Mesenchymal stem cell of Wharton's jelly (primary cell): ENCODE results near the gene JCAD.

- CAGE, long polyA plus RNA: no peak
These were observed 262.4 kb downstream of the BAMBI start for GRCh38 chr10:28939629-28940231.

GRCh38 chr10:29266572-29267312 is 22.1 kb upstream of the LYZL1 start:
- CAGE, long polyA plus RNA: no peak

DNA sequence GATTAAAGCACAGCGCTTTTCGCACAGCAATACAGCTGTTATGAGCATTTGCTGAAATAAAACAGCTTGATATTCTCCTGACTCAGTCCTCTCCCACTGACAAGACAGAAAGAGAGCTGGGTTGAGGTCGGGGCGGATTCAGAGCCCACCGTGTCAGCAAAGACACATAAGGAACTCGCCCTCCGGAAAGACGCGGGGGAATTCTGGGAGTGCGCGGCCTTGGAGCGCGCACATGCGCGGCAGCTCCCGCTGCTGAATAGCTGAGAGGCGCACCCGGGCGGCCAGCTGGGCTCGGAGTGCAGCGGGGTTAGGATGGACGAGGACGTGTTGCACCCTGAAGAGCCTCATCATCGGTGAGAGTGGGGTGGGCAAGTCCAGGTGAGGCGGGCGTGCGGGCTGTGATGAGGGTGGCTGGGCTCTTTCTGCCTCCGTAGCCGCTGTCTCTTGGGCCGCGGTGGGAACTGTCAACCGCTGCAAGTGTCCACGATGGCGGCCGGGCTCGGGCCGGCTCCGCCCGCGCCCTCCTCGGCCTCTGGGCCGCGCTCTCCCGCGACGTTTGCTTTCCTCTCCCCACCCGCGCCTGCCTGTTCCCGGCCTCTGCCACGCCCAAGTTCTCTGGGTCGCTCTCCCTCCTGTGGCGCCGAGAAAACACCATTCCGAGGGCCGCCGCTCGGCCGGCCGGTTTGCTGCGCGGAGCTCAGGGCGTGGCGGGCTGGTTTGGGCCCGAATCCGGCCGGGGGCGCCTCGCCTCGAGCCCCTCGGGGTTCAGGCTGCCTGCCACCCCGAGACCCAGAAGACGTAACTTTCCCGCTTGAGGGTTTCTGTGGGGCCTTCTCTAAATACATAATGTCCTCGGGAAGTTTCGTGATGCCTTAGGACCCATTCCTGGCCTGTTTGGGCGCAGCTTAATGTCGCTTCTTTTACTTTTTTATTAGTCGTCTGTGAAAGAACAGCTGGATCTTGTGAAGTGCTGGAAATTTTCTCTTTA is 120.7 kb downstream of the LYZL1 start:
- CAGE, long polyA plus RNA: no peak

DNA sequence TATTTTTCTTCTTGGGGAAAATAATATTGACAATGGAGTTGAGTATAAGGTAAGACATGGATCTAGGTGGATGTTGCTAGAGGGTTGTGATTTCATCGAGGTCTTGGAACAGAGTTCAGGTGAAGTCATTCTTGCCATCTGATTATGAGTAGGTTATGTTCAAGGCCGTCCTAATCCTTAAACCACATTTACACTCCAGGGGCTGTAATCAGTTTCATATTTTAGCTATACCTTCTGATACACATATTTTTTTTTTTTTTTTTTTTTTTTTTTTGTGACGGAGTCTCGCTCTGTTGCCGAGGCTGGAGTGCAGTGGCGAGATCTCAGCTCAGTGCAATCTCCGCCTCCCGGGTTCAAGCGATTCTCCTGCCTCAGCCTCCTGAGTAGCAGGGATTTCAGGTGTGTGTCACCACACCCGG is 121.6 kb downstream of the LYZL1 start:
- CAGE, long polyA plus RNA: no peak

GRCh38 chr10:29493125-29493812 is 141.5 kb downstream of the SVIL start:
- CAGE, long polyA plus RNA: no peak

DNA sequence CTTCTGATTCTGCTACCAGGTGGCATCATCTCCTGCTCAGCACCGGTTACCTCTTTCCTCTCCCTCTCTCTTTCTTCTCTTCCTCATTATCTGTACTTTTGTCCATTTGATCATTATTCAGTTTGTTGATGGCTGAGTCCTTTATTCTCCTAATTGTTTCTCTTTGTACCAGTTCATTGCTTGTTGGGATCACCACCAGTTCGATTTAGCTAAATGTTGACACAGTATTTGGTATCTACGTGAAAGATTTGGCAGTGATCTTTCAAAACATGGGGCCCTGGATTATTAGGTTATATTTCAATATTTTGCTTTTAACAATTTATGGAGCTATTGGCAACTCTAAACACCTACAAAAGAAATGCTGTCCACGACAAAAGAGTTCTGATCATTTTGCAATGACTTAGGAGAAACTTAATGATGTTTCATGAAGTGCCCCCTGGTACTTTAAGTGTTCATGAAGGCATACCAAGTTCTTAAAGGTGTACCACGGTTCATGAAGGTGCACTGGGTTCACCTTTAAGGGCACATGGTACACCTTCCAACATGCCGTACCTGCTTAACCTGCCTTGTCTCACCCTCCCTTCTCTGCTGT is 32.9 kb downstream of the SVIL start:
- CAGE, long polyA plus RNA: no peak

GRCh38 chr10:29658649-29659827 is 24.3 kb upstream of the SVIL start:
- CAGE, long polyA plus RNA: no peak

DNA sequence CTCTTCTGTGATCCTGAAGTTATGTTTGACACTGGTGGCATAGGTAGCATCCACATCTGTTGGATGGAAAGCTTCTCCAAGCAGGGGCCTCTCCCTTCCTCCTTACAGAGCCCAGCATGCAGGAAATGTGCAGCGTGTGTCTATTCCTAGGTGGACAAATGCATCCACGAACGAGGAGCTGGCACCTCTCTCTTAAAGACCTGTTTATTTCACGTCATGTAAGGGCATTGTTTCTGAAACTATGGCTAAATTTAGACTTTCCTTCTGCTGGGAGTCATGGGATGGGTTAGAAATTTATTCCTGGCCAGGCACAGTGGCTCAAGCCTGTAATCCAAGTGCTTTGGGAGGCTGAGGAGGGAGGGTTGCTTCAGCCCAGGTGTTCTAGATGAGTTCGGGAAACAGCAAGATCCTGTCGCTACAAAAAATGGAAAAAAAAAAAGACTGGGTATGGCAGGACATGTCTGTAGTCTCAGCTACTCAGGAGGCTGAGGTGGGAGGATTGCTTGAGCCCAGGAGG is 208.4 kb upstream of the SVIL start:
- CAGE, long polyA plus RNA: no peak

GRCh38 chr10:30000232-30000676 is 59.1 kb downstream of the JCAD start:
- CAGE, long polyA plus RNA: no peak

DNA sequence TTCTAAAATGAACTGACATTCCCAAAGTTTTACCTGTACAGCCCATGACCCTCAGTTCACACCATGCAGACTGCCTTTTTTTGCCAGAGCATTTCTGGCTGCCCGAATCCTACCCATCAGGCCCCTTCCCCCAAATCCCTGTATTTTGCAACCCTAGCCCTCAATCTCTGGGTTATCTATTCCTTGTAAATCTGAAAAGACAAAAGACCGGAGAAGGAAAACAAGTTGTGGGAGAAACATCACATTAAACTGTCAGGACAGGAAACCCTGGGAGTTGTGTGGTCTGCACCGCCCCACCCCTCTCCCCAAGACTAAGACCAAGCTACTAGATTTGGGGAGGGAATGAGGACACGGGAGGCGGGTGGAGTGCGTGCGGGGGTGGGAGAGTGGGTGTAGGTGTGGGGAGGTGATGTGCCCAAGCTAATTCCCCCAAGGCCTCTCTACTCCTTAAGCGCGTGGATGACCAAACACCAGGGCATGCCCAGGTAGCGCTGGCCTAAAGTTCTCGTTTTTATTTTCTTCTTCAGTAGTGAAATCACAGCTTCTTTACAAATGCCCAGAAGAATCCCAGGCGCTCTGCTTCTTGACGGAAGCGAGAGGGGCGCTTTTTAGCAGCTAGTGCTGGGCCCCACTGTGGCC is 1.3 kb downstream of the JCAD start:
- CAGE, long polyA plus RNA: no peak

DNA sequence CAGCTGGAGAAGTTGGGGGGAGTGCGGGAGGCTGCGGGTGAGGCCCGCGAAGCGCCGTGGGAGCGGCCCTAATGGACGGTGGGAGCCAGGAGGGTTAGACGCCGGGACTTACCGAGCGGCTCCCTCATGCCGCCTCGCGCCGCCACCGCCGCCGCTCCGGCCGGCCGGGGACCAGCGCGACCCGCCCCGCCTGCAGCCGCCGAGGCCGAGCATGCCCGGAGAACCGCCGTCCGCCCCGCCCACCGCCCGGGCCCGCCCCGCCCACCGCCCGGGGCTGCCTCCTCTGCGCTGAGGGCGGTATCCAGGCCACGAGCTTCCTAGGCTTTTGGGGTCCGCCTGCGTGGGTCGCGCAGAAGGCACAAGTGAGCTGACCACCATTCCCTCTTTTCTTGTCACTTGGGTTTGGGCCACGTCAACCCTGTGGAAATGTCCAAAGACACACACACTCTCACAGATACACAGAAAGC is at the start of gene JCAD:
Gene JCAD, minus strand, starts transcription at position 217 of the 467 bp plus-strand sequence.
- CAGE, long polyA plus RNA: no peak

DNA sequence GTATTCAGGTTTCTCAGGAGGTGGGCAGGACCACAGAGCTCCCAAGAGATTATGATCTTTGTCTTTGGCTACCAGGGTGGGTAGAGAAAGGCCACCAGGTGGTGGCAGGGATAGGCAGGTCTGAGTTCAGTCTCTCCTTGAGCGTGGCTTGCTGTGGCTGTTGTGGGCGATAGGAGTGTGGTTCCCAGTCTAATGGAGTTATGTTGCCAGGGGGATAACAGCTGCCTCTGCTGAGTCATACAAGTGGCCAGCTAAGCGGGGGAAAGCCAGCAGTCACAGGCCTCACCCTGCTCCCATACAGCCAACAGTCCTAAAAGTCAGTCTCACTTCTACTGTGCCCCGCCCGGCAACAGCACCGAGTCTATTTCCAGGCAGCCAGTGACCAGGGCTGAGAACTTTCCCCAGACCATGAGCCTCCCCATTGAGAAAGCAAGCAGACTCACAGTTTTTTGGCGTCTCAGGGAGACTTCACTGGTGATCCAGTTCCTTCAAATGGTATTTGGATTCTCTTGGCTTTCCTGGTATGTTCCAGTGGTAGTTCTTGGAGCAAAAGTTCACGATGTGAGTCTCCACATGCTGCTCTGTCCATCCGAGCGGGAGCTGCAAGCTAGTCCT is 92.7 kb upstream of the JCAD start:
- CAGE, long polyA plus RNA: no peak

GRCh38 chr10:30215567-30216084 is 133.5 kb downstream of the MTPAP start:
- CAGE, long polyA plus RNA: no peak

DNA sequence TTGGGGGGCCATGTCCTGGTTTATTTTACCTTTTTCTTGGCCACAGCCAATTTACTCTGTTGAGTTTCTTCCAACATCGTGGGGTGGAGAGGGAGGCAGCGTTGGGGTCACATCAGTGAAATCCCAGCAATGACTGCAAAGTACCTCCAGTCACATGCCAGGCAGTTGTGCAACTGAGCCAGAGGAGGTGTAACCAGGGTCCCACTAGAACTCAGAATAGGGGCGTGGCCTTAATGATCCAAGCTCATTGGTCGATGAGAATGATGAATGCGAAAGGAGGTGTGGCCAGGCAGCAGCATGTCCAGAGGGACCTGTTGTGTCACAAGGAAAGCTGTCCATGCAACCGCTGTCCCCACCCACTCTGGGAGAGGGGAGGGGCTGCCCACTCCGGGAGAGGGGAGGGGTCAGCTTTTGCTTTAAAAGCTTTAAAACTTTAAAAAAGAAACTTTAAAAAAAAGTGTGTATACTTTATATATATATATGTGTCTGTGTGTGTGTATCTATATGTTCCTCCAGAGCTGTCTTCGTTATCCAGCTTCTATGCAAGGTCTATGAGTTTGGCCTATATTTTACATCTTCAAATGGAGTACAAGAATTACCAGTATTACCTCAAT is 25.3 kb upstream of the MTPAP start:
- CAGE, long polyA plus RNA: no peak

DNA sequence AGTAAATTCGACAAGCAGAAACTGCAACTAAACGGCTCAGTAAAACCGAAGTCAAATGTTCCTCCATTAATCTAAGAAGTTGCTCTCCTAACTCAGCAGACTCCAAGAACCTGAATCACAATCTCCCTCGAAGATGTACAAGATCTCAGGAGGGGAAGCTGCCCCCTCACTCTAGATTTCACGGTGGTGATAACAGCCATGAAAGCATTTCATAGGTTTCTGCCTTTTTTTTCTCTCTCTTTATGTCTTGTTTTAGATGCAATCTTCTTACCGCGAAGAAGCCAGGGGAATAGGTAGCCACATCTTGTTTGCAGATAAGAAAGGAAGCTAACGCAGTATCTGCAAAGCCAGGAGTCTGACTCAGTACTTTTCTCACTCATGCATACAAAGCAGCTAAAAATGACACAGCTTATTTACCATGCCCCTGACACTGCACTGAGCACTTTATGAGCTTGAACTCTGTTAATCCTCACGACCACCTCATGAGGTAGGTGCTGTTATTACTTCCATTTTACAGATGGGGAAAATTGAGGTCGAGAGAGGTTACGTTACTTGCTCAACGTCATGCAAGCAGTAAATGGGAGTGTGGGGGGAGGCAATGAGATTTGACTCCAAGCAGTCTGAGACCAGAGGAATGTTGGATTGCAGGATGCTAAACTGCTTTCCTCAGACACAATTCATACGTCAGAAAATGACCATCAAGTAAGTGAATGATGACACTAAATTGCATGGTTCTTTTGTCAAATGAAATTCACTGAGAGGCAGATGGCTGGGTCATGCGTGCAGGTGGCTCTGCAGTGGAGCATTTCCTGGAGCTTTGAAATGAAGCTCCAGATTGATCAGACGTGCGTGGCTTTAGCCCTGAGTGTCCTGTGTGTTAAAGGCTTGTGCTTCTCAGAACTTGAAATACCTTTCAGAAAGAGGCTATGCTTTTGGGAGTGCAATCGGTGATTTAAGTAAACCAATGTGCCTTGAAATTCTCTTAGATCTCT is 3.2 kb downstream of the MAP3K8 start:
- CAGE, long polyA plus RNA: no peak

DNA sequence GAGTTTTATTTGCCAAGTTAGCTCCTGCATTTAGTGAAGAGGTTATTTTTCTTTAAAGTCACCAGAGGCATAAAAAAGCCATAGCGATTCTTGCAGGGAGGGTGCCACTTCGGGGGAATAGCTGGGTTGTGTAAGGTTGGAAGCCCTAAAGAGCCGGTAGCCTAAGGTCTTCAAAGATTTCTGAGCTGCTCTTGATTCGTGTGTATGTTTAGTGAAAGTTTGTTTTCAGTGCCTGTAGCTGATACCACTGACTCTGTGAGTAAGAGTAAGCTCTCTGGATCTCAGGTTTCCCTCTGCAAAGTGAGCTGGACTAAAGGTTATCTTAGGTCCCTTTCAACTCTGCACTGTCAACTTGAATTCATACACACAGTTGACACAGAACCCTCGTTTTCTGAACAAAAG is 4.4 kb downstream of the MAP3K8 start:
- CAGE, long polyA plus RNA: no peak

- CAGE, long polyA plus RNA: no peak
These were observed 21.7 kb downstream of the MAP3K8 start for GRCh38 chr10:30455519-30456264.

GRCh38 chr10:30529180-30530222 is 95.5 kb downstream of the MAP3K8 start:
- CAGE, long polyA plus RNA: no peak

DNA sequence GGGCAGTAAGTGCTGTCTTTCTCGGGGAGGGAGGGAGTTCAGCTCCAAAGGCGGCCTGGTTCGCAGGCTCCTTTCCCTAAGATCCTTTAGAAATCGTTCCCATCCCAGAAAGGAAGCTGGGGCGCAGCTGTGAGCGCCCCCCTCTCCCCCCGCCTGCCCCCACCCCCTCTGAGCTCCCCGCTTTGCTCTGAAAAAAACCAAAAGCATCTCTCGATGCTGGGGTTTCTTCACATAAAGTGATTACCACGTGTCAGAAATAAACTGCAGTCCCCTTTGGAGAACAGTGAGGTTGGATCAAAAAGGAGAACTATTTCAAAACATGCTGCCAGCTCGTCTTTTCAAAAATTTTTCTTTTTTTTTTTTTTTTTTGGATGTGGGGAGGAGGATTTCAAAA is 154.8 kb upstream of the LYZL2 start:
- CAGE, long polyA plus RNA: no peak

GRCh38 chr10:30785609-30785998 is 156.1 kb upstream of the LYZL2 start:
- CAGE, long polyA plus RNA: no peak